Jejunum (tissue), 1 donor: ENCODE measurements around a stretch of chr10.

DNA sequence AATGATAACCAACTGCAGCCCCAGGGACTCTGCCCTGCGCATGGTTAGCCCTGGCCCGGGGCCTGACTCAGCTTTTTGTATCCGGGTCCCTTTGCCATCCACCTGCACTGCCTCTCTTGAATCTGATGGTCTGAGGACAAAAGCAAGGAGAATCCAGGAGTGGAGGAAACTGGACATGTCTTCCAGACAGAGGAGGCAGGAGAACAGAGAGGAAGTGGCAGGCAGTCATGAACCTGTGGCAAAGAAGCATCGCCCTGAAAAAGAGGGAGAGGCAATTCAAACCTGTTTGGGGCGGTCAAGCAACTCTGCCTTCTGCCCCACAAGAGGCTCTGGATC, 147.6 kb upstream of the SVIL start:
- PRO-cap: no peak

- PRO-cap: no peak
Measured at GRCh38 chr10:29841860-29842892, 207.4 kb upstream of the SVIL start.

DNA sequence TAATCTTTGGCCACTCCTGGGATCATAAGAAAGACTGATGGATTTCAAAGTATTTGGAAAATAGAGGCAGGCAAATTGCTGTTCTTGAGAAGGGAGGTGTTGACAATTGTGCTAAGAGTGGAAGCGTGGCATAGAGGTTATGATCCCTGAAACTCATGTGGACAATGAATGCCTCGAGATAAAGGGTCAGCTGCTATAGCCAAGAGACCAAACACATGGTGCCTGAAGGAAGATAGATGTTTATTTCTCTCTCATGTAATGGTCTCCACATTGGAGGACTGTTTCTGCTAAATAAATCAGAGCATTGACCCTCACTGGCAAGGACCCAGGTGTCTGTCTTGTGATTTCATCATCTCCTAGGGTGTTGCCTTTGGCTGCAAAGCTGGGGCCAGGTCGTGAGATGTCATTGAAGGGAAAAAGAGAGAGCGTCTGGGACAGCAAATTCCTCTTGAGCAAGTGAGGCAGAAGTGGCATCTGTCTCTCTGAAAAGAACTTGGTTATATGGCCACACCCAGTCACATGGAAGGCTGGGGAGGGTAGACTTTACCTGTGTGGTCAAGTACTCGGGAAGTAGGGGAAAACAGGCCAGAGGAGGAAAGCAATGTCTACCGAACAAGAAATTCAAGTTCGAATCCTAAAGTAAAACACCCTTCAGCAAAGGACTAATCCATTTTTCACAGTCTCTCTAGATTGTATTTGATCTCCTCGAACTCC, 64.5 kb downstream of the JCAD start:
- PRO-cap: no peak

- PRO-cap: no peak
Measured at GRCh38 chr10:30047394-30047866, 12.0 kb downstream of the JCAD start.

DNA sequence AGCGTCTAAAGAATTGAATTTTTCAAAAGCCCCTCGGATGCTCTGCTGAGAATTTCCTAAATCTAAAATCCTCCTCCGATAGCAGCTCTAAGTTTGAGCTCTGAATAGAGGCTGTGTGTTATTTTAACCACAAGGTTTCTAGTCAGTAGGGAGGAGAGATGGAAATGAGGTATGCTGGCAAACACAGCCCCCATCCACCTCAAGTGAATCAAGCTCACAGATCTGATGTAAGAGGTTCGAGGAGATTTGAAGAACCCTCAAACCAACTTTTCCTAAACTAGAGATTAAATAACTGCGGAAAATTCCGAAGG, 56.0 kb upstream of the JCAD start:
- PRO-cap: no peak

GRCh38 chr10:30336795-30337456, 12.2 kb downstream of the MTPAP start:
- PRO-cap: no peak

GRCh38 chr10:30435618-30435905, 1.6 kb downstream of the MAP3K8 start:
- PRO-cap: no peak

- PRO-cap: no peak
Measured at GRCh38 chr10:30444412-30444900, 10.5 kb downstream of the MAP3K8 start.

GRCh38 chr10:30462038-30462798, 28.2 kb downstream of the MAP3K8 start:
- PRO-cap: no peak

GRCh38 chr10:30857525-30858225, 174.0 kb downstream of the ZNF438 start:
- PRO-cap: no peak

DNA sequence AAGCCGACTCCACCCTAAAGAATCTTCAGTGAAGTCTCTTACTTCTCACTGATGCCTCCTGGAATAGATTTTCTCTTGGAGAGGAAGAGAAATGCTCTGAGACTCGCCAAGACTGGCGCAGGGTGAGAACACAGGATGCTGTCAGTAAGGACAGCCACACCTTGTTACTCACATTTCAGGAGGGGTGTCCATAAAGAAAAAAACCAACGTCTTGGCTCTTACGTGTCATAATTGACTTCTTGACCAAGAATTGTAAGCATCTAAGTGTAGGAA, 43.7 kb upstream of the ZNF438 start:
- PRO-cap: no peak

DNA sequence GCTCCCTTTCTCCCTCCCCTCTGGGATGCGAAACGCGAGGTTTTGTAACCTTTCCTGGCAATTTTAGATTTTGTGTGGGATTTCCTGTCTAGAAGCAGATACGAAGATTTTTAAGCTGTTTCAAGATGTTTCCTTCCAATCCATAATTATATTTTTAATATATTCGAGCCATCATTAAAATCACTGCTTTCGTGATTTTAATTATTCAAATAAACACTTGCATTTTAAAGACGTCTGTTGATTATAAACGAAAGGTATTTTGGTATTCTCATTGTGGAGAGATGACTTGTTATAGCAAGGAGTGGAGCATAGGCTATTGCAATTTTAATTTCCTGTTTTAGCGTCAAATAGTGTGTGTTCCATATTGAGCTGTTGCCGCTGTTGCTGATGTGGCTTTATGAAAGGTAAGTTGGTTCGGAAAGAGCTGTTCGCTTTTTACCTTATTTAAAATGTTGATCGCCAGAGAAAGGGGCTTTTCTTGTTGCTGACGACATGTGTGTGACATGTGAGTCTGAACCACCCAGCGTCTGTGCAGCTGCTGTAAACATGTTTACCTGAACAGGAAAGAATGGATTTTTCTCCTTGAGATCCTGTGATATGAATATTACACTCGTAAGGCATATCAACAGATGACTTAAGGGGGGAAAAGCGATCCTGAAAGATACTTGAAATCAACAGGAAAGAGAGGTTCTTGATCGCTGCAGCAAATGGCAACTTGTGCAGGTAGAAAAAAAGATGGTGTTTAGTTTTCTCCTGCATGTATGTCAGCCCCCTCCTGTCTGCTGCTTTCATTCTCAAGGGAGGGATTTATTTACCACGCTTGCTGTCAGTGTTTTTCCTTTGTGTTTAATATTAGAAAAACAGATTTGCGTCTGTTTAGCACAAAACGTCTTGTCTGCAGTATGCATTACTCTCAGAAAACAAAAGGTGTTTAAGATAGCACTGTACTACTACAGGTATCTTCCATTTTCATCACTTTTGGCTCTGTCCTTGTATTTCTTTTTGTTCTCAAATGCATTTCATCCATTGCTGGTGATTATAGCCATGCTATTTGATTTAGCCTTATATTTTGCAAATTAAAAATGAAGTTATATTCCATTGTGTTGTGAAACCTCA, 2.5 kb downstream of the ZEB1 start:
- PRO-cap: no peak

DNA sequence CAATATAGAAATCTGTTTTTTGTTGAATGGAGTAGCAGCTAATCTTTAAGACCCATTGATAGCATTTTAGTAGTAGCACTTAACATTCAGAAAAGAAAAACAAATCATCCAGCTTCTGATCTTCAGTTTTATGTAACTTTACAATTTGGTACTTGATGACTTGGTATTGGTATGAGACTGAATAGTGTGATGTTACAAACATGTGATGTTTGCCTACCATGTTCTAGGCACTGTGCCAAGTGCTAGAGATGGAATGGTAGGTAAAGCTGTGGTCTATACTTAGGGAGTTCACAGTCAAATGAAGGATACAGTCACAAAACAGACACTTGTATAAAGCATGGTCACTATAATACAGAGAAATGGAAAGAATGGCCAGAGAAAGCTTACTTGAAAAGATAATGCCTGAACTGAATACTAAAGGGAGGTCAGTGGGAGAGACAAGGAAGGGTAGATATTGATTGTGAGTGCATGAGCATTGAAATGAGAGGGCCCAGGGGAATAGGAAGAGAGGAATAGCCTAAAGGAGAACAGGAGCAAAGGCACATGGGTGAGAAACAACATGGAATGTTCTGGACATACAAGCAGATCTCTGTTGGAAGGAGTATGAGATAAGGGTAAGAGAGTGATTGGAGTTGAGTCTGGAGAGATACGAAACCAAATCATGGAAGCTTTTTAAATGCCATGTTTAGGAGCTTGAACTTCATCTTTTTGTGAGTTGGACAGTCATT, 21.5 kb downstream of the ZEB1 start:
- PRO-cap: no peak

DNA sequence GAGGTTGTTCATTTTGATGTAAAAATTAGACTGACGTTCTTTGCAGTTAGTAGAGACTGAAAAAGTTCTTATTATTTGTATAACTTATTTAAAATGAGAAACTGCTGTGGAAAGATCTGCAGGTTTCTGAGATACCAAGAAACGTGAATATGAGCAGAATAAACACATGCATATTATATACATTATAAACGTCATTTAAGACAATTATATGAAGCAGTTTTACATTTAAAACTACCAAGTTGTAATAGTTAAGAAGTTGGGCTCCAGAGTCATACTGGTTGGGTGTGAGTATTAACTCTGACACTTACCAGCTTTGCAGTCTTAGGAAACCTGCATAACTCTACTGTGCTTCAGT, 57.3 kb downstream of the ZEB1 start:
- PRO-cap: no peak

GRCh38 chr10:31678013-31678584, 250.5 kb downstream of the ARHGAP12 start:
- PRO-cap: no peak

- PRO-cap: no peak
Measured at GRCh38 chr10:31701669-31702153, 226.9 kb downstream of the ARHGAP12 start.

DNA sequence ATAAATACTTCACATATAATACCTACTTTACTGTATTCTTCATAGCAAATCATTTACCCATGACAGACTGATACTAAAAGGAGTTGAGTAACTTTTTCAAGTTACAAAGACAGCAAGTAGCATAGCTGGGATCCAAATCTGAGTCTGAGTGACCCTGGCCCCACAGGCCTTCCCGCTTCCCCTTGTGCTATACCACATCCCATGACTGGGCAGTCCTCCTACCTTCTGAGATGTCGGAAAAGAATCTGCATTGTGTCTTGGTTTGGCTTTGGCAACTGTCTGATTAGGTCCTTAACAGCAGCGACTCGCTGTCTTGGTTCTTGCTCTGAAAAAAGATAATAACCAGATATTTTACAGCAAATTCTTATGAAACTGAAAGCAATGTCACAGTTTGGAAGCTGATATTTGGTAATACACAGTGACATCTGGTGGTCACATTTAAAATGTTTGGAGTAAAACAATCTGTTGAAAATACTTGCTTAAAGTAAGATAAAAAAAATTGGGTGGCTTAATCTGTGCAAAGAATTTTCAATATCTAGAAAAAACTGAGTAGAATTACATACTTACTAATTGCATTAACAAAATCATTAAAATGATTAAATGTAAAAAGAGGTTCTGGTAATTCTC, 120.1 kb downstream of the ARHGAP12 start:
- PRO-cap: unidirectional peak, minus-strand start at position 146 of the sequence

GRCh38 chr10:31926976-31927619, 1.5 kb downstream of the ARHGAP12 start:
- PRO-cap: no peak

DNA sequence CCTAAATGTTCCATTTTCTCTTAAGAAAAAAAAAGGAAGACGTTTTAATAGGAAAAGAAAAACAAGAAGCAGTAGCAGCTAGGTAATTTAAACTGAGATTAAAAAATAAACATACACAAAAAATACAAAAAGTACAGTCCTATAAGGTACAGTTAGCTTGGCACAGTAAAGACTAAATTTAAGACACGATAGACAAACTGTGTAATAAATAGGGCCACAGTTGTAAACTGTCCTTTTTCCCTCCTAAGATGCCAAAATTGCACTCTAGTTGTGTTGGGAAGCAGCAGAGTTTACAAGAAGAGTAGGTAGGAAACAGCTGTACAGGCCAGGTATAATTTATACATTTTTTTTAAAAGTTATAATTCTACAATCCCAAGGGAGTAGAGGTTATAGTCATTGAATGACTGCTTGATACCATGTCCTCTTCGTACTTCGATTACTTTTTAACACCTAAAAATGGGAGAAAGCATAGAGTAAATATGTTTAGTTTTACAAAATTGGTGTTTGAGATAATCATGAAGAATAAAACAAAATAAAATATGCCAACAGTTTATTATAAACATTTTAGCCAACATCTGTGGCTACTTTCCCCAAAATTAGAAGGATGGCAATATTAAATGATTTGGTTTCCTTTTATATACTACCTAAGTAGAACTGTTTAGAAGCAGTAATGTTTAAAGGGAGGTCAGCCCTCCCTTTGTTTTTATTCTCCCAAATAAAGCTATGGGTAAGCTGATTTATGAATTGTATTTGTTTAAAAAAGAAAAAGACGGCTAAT, 45.0 kb downstream of the KIF5B start:
- PRO-cap: no peak

DNA sequence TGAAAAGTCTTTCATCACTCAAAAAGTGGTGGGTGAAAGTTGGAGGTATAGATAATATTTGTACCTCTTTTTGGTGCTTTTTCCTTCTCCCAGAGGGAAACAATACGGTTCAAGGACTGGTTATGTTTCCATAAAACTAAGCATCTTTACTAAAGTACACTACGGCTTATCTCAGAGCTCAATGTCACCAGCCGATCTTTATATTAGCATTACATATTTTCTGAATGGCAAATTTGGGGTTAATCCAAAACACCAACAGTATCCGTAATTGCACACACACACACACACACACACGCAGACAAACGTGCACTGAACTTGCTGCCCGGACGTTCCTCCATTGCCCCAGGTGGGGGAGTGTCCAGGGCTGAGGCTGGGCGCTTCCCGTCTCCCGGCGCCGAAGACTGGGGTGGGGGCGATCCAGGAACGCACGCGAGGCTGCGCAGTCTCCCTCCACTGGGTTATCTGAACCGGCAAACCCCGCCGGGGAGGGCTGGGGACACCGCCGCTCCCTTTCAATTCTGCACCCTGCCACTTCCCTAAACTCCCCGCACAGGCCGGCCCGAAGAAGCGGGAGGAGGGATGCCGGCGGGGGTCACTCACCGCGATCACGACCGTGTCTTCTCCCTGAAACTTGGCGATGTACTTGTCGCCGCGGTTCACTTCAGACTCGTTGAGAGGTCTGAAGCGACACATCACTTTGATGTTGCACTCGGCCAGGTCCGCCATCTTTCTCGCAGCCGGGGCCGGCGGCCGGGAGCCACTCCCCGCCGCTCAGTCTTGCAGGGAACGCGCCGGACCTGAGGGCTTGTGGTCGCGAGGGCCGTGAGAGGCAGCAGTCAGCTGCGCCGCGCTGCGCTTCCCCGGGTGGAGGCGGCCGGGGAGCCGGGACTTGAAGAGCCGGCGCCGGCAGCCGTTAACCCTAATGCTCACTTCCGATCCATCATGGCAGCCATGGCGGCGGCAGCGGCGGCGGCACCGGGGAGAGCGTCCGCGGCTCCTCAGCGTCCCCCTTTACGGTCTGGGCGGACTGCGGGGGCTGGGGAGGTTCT, 653 bp downstream of the KIF5B start:
- PRO-cap: bidirectional peak, plus-strand start at position 345 of the sequence, minus-strand start at position 339 of the sequence; bidirectional peak, plus-strand start at position 943 of the sequence, minus-strand start at position 669 of the sequence